Renal cortical epithelial cell (primary cell): ENCODE results near the gene CYP4A11.

DNA sequence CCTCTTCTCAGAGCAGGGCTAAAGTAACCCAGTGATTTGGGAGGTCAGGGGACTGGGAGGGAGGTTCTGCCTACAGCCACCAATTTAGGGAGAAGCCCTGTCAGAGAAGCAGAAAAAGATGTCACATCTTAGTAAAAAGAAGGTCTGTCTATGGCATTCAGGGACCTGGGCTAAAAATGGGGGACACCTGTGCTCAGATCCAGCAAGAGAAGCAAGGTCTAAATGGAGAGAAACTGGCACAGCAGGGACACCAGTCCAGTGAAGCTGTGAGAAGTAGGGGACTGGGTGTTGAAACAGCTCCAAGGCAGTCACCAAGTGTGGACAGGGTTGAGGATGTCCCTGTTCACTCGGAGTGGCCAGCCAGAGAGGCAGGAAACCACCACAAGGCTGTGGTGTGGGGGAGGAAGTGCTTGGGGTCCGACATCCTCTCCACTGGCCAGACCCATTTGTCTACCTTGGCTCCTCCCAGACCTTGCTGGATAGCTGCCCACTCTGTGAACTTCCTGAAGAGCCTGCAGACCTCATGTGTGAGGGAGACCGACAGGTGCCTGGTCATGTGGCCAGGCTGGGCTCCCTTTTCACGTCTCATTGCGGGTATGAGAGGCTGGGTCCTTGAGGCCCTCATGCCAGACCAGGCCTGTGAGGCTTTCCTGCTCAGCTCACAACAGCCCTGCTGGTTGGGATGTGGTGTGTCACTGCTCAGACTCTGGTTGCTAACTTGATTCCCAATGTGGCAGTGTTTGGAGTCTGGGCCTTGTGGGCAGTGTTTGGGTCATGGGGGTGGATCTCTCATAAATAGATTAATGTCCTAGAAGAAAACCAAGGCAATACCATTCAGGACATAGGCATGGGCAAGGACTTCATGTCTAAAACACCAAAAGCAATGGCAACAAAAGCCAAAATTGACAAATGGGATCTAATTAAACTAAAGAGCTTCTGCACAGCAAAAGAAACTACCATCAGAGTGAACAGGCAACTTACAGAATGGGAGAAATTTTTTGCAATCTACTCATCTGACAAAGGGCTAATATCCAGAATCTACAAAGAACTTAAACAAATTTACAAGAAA lies 21.8 kb downstream of the CYP4B1 start:
- RRBS: no CpG with 5 or more reads among the region's 5 CpGs

DNA sequence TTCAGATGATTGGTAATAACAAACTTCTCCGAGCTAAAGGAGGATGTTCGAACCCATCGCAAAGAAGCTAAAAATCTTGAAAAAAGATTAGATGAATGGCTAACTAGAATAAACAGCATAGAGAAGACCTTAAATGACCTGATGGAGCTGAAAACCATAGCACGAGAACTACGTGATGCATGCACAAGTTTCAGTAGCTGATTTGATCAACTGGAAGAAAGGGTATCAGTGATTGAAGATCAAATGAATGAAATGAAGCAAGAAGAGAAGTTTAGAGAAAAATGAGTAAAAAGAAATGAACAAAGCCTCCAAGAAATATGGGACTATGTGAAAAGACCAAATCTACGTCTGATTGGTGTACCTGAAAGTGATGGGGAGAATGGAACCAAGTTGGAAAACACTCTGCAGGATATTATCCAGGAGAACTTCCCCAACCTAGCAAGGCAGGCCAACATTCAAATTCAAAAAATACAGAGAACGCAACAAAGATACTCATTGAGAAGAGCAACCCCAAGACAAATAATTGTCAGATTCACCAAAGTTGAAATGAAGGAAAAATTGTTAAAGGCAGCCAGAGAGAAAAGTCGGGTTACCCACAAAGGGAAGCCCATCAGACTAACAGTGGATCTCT lies 48.6 kb downstream of the CYP4B1 start:
- RRBS: no CpG with 5 or more reads among the region's 8 CpGs

DNA sequence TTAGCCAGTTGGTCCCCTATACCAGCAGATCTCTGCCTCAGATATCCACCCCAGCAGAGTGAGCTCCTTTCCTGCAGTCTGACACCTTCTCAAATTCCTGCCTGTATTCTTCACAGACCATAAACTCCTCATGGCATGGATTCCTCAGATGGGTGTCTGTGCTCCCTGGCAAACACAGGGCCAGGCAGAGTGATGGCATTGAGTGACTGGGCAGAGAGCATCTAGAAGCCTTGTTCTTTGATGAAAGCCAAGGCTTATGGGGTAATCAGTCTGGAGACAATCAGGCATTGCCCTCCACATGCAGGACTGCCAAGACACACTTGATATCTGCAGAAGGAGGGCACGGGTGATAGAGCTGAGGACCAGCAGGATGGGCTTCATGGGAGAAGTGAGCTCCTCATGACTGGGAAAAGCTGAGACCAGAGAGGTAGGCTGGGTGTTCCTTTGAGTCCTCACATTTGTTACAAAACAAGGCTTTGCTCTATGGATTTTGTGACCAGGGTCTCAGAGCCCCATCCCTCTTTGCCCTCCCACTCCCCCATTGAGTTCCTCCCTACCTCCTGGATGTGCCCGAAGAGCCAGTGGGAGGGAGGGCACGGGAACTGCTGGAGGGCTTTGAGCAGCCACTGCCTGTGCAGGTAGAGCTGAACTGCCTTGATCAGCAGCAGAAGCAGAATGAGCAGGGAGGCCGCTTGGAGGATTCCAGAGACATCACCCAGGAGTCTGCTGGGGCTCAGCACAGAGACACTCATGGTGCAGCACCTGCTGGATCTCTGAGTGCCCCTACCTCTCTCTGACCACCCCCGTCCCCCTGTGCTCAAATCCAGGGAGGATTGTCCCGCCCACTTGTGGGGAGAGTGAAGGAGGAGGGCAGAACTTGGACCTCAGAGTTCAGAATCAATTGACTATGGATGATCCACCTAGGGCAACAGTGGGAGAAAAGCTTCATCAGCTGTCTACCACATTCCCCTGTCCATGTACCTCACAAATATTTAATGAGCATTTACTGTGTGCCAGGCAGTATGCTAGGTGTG lies at the start of gene CYP4A11:
TSS of gene CYP4A11 (minus strand) at position 795 of the 1,034 bp plus-strand sequence.
- RRBS: no CpG with 5 or more reads among the region's 6 CpGs

- RRBS: no CpG with 5 or more reads among the region's 2 CpGs
Measured at GRCh38 chr1:46948569-46948883, 7.2 kb upstream of the CYP4A11 start.

- RRBS: no CpG with 5 or more reads among the region's 6 CpGs
Measured at GRCh38 chr1:47179906-47180514, 9.8 kb downstream of the PDZK1IP1 start.

- RRBS: no CpG with 5 or more reads among the region's 8 CpGs
Measured at GRCh38 chr1:47181342-47181854, 8.4 kb downstream of the PDZK1IP1 start.

DNA sequence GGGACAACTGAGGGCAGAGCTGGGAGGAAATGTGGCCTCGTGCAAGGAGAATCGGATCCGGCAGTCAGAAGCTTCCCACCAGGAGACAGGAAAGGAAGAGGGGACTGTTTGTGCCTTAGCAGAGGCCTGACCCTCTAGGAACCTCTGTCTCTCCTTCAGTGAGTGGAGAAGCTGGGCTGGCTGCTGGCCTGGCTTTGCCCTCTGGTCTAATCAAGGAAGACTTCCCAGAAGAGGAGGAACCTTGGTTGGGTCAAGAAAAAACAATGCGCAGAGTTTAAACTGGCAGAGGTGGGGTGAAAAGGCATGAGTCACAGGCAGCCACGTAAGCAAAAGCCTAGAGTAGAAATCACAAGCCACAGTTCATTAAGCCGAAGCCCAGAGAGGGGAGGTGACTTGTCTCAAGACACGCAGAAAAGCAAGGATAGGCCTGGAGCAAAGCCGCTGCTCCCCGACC lies 8.0 kb downstream of the PDZK1IP1 start:
- RRBS: no CpG with 5 or more reads among the region's 9 CpGs

DNA sequence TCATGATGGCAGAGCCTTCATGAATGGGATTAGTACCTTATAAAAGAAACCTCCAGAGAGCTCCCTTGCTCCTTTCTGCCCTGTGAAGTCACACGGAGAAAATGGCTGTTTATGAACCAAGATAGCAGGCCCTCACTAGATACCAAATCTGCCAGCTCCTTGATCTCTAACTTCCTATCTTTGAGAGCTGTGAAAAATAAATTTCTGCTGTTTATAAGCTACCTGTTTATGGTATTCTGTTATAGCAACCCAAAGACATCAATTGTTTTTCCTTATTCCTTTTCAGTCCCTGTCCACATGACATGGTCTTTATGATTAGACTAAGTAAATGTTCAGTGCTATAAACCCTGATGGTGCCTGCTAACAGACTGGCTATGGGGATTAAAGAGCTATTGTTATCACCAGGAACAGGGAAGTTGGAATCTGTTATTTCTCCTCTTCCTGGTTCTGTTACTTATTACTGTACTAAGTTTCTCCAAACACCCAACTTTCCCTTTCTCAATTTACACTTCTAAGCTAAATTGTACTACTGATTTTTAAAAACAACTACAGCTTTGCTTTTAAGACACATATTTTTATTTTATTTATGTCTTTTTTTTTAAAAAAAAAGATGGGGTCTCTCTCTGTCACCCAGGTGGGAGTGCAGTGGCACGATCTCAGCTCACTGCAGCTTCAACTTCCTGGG lies 9.8 kb upstream of the STIL start:
- RRBS: no CpG with 5 or more reads among the region's 2 CpGs

- RRBS: no CpG with 5 or more reads among the region's 3 CpGs
Measured at GRCh38 chr1:47324552-47325147, 8.9 kb upstream of the CMPK1 start.

GRCh38 chr1:47433076-47434193 lies 4.4 kb upstream of the FOXD2 start:
- RRBS: 16% methylated on average over 16 of the region's 62 CpGs

DNA sequence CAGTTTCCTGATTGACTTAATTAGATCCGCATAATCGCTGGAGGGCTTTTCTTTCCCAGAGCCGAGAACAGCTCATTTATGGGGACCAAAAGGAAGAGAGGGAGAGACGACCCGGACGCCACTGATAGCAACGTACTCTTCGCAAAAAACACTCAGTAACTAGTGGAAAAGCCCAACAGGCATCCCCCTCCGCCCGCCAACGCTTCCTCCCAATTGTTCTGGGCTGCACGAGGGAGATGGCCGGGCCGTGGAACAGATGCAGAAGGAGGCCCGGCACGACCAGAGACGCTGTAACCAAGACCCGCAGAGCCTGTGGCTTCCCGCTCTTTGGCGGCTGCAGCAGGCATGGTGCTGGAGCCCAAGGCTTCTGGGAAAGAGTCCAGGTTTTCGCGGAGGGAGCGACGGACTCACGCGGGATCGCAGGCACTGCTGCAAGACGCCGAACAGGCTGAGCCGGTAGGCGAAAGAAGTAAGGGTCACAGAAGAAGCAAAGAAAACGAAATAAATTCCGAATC lies 3.6 kb upstream of the FOXD2 start:
- RRBS: no CpG with 5 or more reads among the region's 33 CpGs

DNA sequence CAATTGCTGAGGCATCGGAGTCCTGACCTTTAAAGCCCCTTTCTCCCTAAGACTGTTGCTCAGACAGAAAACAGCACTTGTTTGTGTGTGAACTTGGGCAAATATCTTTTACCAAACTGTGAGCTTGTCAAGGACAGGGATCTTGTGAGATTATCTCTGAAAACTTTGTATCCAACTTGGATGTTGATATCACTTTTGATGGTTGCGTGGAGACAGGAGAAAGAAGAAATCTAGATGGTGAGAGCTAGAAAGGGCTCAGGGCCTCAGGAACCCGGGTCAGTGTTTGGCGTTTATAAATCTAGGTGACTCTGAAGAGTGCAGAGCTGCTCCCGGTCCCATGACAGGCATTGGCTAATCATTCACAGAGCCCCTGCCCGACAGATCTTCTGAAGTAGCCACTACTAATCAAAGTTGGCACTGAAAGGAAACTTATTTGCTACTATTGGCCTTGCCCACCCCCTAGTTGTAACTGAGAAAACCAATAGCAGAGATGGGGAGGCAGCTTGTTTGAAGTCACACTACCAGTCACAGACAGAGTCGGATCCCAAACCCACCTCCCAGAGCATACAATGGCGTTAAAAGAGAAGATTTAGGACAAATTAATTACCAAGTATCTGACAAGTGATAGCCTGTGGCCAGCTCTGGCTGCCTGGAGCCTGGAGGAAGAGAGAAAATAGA lies 122.4 kb downstream of the FOXD2 start:
- RRBS: no CpG with 5 or more reads among the region's 8 CpGs

- RRBS: no CpG with 5 or more reads among the region's 5 CpGs
Measured at GRCh38 chr1:47726283-47726725, 270.9 kb downstream of the TRABD2B start.

DNA sequence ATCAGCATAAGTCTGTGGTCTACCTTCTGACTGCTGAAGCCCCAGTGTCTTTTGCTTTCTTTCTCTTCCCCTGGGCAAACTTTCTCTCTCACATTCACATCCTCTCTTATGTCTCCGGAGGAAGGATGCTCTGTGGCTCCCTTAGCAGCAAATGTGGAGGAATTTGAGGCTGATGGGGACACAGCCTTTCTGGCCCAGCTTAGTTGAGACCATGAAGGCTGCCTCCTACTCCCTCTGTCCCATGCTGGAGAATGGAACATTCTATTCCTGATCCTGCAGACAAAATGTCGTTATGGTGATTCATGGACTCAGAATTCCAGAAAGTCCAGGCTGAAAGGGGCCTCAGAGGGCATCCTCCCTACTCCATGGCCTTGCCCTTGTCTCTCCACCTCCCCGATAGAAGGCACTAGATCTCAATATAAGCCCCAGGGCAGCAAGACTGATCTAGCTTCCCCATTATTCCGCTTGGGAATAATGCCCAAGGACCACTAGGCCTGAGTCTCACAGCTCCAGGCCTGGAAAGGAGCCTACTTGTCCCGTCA lies 52.6 kb upstream of the TRABD2B start:
- RRBS: no CpG with 5 or more reads among the region's 5 CpGs

GRCh38 chr1:48470122-48470475 lies 1.9 kb downstream of the SPATA6 start:
- RRBS: no CpG with 5 or more reads among the region's 5 CpGs

- RRBS: no CpG with 5 or more reads among the region's 4 CpGs
Measured at GRCh38 chr1:48494050-48494909, 22.3 kb upstream of the SPATA6 start.

DNA sequence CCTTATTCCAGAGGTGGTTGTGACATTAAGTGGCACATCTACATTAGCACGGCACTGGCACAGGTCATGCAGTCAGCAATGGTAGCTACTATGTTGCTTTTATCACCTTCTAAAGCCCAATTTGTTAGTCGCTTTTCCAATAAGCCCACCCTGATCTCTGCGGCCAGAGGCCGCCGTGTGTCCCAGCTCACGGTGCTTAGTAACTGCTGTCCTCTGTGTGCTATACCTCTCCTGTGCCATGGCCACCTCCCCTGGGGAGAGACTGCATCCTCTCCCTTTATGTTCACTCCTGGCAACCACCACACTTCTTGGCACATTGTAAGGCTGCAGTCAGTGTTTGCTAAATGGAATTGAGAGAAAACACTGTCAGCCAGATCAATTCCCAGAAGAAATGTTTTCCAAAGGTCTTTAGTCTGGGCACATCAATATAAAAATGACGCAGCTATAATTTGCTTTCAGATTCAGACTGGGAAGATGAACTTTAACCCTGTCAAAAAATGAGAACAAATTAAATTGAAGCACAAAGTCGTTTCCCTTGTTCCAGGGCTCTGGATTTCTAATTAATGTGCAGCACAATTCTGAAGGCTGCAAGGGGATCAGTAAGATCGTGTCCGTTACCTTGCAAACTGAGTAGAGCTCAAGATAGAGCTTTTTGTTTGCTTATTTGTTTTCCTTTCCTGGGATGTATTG lies 96.8 kb downstream of the BEND5 start:
- RRBS: no CpG with 5 or more reads among the region's 10 CpGs

GRCh38 chr1:48832295-48832615 lies 55.6 kb upstream of the BEND5 start:
- RRBS: no CpG with 5 or more reads among the region's 3 CpGs

DNA sequence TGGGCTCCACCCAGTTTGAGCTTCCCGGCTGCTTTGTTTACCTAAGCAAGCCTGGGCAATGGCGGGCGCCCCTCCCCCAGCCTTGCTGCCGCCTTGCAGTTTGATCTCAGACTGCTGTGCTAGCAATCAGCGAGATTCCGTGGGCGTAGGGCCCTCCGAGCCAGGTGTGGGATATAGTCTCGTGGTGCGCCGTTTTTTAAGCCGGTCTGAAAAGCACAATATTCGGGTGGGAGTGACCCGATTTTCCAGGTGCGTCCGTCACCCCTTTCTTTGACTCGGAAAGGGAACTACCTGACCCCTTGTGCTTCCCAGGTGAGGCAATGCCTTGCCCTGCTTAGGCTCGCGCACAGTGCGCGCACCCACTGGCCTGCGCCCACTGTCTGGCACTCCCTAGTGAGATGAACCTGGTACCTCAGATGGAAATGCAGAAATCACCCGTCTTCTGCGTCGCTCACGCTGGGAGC lies 143.0 kb downstream of the AGBL4 start:
- RRBS: no CpG with 5 or more reads among the region's 26 CpGs